ENCODE measurements around the gene TRAF1.

GRCh38 chr9:120524854-120525197 is 55.1 kb downstream of the CDK5RAP2 start:
- RRBS, result no CpG with 5 or more reads among the region's 1 CpG
CAGE:
- cytosol, long polyA plus RNA, result no peak
- long polyA plus RNA, result no peak
- nucleus, long polyA plus RNA, result no peak

- RRBS, result no CpG with 5 or more reads among the region's 6 CpGs
CAGE:
- cytosol, long polyA plus RNA, result no peak
- long polyA plus RNA, result no peak
- nucleus, long polyA plus RNA, result no peak
Observed at GRCh38 chr9:120529859-120530483, 50.0 kb downstream of the CDK5RAP2 start.

- RRBS, result no CpG with 5 or more reads among the region's 3 CpGs
CAGE:
- cytosol, long polyA plus RNA, result no peak
- long polyA plus RNA, result no peak
- nucleus, long polyA plus RNA, result no peak
Observed at GRCh38 chr9:120538820-120539227, 41.1 kb downstream of the CDK5RAP2 start.

- RRBS, result no CpG with 5 or more reads among the region's 1 CpG
CAGE:
- cytosol, long polyA plus RNA, result no peak
- long polyA plus RNA, result no peak
- nucleus, long polyA plus RNA, result no peak
Observed at GRCh38 chr9:120653029-120653482, 61.2 kb downstream of the MEGF9 start.

GRCh38 chr9:120723528-120723939 is 9.3 kb upstream of the MEGF9 start:
- RRBS, result no CpG with 5 or more reads among the region's 2 CpGs
CAGE:
- cytosol, long polyA plus RNA, result no peak
- long polyA plus RNA, result no peak
- nucleus, long polyA plus RNA, result no peak

- RRBS, result no CpG with 5 or more reads among the region's 1 CpG
CAGE:
- cytosol, long polyA plus RNA, result no peak
- long polyA plus RNA, result no peak
- nucleus, long polyA plus RNA, result no peak
Observed at GRCh38 chr9:120765675-120766280, 27.4 kb downstream of the FBXW2 start.

DNA sequence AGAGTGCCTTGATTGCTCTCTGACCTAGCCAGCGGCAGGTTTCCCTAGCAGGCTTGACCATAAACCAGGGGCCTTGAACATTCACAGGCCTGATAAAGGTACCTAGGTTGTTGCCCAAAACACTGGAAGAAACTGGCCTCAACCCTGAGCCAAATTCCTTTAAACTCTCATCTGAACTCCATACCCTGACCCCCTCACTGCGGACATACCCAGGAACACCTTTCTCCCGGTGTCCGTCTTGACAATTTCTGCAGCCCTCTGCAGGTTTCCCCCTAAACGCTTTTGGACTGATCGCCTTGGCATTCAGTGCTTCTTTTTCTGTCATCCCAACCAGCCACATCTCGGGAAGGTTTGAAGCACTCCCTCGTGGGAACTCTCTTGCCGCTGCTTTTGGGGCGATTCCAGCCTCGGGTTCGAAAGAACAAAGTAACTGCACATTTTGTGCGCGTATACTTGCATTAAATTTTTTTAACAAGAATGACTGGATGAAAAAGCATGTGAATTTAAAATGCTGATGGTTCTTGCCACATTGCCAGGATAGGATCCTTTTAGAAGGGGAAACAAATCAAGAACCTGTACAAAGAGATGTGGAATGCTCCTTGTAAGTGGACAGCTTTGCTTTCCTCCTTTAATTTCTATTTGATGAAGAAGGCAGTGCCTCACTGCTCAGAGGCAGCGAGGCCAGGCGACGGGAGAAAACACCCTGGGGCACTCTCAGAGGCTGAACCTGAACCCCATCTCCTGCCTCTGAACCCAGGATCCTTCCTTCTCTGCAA is 694 bp downstream of the PSMD5 start:
- RRBS, result no CpG with 5 or more reads among the region's 17 CpGs
CAGE:
- cytosol, long polyA plus RNA, result no peak
- long polyA plus RNA, result no peak
- nucleus, long polyA plus RNA, result no peak

DNA sequence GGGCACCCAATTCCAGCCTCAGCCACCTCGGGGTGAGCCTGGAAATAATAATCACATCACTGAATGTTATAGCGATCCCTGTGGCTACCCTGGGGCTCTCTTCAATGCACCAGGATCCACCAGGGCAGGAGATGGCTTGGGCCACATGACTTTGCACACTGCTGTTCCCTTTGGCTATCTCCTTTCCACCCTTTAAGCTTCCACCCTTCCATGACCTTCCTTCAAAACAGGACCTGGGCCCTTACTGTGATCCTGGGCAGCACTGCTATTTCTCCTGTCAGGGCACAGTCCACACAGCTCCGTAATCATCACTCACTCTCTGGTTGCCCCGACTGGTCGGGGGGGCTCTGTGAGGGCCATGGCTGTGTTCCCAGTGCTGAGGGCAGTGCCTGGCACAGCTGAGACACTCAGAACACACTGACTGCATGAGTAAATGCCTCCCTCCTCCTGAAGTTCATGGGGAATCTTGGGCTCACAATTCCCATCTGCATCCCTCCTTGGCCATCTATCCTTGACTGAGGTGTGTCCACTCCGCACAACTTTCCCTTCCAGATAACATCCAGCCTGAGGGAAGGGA is 12.2 kb downstream of the TRAF1 start:
- RRBS, result no CpG with 5 or more reads among the region's 6 CpGs
CAGE:
- cytosol, long polyA plus RNA, result no peak
- long polyA plus RNA, result no peak
- nucleus, long polyA plus RNA, result no peak

- RRBS, result no CpG with 5 or more reads among the region's 6 CpGs
CAGE:
- cytosol, long polyA plus RNA, result no peak
- long polyA plus RNA, result no peak
- nucleus, long polyA plus RNA, result no peak
Observed at GRCh38 chr9:120917517-120918173, 9.0 kb downstream of the TRAF1 start.

DNA sequence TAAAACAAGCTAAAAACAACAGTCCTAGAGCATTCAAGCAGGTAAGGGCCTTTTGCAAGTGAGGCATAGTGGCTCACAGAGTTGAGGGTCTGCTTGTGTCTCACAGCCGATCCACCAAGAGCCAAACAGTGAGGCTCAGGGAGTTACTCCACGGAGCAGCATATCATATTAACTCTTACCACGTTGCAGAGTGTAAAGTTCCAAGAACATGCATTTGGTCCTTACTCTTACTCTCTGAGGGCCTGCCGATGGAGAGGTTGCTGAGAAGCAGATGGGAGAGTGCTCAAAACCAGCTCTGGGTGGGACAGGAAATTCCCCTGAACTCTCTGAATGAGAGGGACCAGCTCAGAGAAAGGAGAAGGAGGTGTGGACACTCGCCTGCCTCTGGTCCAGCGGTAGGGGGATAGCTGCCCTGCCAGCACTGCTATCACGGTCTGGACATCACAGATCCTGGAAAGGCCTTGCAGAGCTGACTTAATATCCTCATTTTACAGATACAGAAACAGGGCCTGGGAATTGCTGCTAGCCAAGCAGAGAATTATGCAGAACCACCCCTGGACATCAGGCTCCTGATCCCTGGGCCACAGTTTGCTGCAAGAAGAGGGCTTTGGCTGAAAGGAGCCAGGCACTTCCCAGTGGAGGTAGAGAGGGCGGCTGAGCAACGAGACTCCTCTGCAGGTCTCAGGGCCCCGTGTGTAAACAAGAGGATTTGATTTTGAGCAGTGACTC is 4.9 kb downstream of the TRAF1 start:
- RRBS, result no CpG with 5 or more reads among the region's 10 CpGs
CAGE:
- cytosol, long polyA plus RNA, result no peak
- long polyA plus RNA, result no peak
- nucleus, long polyA plus RNA, result no peak

DNA sequence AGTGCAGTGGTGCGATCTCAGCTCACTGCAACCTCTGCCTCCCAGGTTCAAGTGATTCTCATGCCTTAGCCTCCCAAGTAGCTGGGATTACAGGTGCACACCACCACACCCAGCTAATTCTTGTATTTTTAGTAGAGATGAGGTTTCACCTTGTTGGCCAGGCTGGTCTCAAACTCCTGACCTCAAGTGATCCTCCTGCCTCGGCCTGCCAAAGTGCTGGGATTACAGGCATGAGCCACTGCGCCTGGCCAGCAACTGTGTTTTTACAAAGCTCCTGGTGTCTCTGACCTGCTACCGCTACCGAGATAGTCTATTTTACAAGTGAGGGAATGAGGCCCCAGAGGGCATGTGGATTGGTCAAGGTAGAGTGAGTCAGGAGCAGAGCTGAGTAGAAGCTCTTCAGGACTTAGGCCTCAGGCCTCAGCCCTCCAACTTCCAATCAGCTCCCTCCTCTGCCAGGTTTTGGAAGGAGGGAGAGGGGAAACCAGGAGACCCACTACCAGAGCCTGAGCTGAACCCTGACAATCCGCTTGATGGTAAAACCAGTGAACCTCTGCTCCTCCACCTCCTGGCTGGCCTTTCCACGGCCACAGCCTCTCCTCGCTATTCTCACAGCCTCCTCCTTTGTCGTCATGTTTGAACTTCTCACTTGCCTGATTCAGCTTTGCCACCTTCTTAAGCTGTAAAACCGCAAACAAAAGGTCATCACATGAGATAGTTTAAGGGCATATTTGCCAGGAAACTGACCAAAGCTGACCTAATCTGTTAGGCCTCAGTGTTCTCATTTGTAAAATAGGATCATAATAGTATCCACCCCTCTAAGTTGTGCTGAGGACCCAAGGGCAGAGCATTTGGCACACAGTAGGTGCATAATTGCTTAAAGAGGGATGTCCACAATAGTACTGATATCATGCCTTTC is 1.9 kb downstream of the TRAF1 start:
- RRBS, result no CpG with 5 or more reads among the region's 10 CpGs
CAGE:
- cytosol, long polyA plus RNA, result no peak
- long polyA plus RNA, result no peak
- nucleus, long polyA plus RNA, result no peak

DNA sequence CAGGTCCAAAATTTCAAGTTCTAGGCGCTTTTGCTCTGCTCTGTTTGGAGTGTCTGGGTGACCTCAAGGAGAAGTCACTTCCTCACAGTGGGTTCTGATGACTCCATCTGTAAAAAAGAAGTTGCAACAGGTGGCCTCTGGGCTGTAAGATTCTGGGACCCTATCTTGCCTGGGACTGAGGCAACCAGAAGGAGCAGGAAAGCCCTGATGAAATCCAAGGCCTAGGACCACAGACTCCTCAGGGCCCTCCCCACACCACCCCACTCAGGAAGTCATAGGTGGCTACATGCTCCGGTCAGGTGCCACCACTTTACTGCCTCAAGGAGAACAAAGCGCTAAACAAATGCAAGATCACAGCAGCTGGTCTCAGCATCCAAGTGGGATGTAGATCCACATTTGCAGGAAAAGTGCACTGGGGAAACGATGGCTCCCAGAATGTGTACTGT is at the start of gene TRAF1:
Gene TRAF1, minus strand, starts transcription at position 215 of the 446 bp plus-strand sequence.
- RRBS, result no CpG with 5 or more reads among the region's 4 CpGs
CAGE:
- cytosol, long polyA plus RNA, result no peak
- long polyA plus RNA, result no peak
- nucleus, long polyA plus RNA, result no peak

DNA sequence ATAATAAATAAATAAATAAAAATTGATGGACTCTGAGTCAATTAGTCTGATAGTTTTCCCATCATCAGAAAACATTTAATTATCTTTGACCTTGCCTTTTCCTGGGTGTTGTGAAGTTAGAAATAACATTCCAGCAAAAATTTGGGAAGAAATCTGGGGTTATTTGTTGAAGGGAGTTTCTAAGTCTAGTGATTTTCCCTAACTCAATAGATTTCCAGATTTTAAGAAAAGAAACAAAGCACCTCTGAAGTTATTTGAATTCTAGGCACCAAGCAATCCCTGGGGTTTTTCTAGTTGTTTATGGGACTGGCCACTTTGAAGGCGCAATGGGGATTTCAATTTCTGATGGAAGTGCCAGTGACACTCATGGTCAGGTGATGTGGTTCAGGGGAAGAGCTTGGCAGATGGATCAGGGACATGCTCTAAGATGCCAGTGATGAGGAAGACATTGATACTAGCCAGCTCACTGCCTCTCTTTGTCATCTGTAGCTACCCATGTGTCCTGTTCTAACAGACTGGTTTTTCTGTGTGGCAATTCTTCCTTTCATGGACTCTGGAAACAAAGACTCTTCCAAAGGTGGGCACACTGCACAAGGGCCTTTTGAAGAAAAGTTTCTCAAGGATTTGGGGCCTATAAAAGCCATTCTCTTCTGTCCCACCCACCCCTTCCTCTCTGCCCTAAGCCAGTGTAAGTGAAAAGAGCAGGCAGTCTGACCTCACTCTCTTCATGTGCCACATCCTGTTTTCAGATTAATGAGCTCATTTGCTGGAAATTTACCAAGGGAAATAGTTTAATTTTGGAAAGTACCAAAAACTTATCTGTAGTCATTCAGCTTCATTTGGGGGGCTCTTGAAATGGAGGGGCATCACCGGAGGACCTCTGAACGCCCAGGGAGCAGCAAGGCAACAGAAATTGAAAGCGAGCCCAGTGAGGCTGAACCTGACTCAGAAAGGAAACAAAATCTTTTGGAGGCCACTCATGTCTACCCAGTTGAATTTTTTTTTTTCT is 4.7 kb upstream of the TRAF1 start:
- RRBS, result no CpG with 5 or more reads among the region's 4 CpGs
CAGE:
- cytosol, long polyA plus RNA, result no peak
- long polyA plus RNA, result no peak
- nucleus, long polyA plus RNA, result no peak

DNA sequence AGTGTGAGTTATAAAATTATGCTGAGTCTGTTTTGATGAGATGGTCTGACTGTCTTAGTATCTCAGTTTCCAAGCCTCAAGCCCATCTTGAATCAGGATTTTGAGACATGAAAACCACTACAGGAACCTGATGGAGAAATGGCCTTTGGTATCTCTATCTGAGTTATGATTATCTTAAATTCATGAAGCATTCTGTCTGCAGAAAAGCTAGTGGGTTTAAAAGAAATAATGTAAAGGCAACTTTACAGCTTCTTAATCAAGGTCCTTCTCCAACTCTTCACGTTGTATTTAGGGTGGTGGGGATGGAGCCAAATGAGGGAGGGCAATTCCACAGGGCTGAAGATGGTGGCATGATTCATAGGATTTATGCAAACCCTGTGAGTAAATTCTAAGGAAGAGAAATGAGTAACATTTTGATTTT is 47.5 kb downstream of the C5 start:
- RRBS, result no CpG with 5 or more reads among the region's 1 CpG
CAGE:
- cytosol, long polyA plus RNA, result no peak
- long polyA plus RNA, result no peak
- nucleus, long polyA plus RNA, result no peak

DNA sequence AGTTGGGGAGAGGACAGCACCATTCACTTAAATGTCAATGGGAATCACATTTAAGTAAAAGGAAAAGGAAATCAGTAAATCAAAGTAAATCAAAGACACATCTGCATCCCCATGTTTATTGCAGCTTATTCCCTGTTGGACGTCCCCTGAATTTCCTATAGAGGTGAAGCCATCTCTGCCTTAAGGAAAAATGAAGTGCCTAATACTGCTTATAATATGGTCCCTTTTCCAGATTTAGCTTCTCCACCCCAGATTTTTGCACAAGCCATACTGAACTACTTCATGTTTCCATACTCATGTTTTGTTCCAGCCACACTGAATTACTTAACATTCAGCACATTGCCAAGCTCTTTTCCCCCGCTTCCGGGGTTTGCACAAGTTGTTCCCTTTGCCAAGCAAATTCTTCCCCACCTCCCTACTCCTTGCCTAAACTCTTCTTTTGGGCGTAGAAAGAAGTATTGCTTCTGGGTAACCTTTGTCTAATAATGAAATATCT is 1.8 kb upstream of the CNTRL start:
- RRBS, result no CpG with 5 or more reads among the region's 4 CpGs
CAGE:
- cytosol, long polyA plus RNA, result no peak
- long polyA plus RNA, result no peak
- nucleus, long polyA plus RNA, result no peak

GRCh38 chr9:121161788-121162604 is 39.7 kb downstream of the RAB14 start:
- RRBS, result no CpG with 5 or more reads among the region's 4 CpGs
CAGE:
- cytosol, long polyA plus RNA, result no peak
- long polyA plus RNA, result no peak
- nucleus, long polyA plus RNA, result no peak

- RRBS, result no CpG with 5 or more reads among the region's 1 CpG
CAGE:
- cytosol, long polyA plus RNA, result no peak
- long polyA plus RNA, result no peak
- nucleus, long polyA plus RNA, result no peak
Observed at GRCh38 chr9:121289858-121289986, 21.8 kb downstream of the GSN start.

- RRBS, result no CpG with 5 or more reads among the region's 1 CpG
CAGE:
- cytosol, long polyA plus RNA, result no peak
- long polyA plus RNA, result no peak
- nucleus, long polyA plus RNA, result no peak
Observed at GRCh38 chr9:121303953-121304356, 36.0 kb downstream of the GSN start.

GRCh38 chr9:121358614-121359384 is 11.3 kb downstream of the STOM start:
- RRBS, result no CpG with 5 or more reads among the region's 3 CpGs
CAGE:
- cytosol, long polyA plus RNA, result no peak
- long polyA plus RNA, result no peak
- nucleus, long polyA plus RNA, result no peak

- RRBS, result no CpG with 5 or more reads among the region's 1 CpG
CAGE:
- cytosol, long polyA plus RNA, result no peak
- long polyA plus RNA, result no peak
- nucleus, long polyA plus RNA, result no peak
Observed at GRCh38 chr9:121364976-121365491, 5.0 kb downstream of the STOM start.